Endodermal cell (in vitro differentiated cells): Measurements from ENCODE around the genes CD37, DKKL1 and RCN3.

- PRO-cap = no peak
Observed at GRCh38 chr19:49133321-49134210, 14.2 kb downstream of the PPFIA3 start.

- PRO-cap = unidirectional peak, plus-strand start at chr19:49148393; unidirectional peak, minus-strand start at chr19:49148610
Observed at GRCh38 chr19:49147975-49148700, 7.1 kb downstream of the HRC start.

DNA sequence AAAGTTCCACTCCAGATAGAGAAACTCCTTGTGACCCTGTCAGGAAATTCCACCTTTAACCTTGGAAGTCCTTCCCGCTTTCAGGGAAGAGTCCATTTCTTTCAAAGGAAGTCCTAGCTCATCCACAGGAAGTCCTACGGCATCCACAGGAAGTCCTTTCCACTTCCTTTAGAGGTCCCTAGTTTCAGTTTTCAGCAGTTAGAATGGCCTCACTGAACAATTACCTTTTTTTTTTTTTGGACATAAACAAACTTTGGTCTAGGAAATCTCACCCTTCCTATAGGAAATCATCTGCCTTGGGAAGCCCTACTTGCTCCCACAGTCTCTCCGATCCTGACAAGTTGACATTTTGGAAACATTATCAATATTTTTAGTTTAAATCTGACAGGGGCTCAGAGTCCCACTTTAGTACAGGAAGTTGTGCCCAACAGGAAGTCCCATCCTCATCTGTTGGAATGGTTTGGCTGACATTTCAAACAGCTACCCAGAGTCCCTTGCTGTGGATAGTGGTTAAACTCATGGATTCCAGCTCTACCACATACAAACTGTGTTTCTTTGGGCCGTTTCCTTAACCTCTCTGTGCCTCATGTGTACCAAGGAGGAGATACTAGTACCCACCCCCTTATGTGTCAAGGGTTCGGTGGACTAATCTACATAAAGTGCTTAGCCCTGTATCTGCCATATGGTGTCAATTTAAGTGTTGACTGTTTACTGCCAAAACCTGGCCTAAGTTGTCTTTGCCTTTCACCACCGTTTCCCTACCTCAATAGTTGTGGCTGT is 31.9 kb downstream of the TRPM4 start:
- PRO-cap = no peak

DNA sequence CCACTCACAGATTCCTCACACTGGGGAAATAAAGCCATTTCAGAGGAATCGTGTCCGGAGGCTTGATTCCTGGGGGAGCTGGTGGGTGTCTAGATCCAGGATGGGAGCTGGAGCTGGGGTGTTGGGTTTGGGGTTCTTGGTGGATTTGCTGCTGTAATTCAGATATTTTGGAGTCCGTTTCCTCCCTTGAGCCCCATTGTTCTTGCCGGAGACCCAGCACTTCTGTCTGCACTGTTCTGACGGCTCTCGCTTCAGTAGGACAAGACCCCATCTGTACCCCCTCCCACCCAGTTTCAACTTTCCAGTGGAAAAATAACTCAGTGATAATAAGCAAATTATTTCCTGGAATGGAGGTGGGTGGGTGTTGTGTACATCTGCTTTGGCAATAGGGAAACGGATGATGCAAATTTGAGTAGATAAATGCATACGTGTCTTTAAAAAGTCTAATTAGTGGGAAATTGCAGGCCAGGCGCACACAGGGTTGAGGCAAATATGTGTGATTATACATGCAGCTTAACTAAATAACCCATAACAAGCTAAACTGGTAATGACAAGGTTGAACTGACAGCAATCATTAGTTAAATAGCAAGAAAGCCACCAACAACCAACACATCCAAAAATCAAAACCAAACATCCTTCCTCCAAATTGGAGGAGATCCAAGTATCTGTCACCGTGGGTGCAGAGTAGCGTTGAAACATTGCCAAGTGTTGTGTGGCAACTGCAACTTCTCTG is 54.4 kb downstream of the TRPM4 start:
- PRO-cap = no peak

- PRO-cap = no peak
Observed at GRCh38 chr19:49334857-49336338, at the start of gene CD37. CD37 (plus strand) TSS chr19:49335406.

DNA sequence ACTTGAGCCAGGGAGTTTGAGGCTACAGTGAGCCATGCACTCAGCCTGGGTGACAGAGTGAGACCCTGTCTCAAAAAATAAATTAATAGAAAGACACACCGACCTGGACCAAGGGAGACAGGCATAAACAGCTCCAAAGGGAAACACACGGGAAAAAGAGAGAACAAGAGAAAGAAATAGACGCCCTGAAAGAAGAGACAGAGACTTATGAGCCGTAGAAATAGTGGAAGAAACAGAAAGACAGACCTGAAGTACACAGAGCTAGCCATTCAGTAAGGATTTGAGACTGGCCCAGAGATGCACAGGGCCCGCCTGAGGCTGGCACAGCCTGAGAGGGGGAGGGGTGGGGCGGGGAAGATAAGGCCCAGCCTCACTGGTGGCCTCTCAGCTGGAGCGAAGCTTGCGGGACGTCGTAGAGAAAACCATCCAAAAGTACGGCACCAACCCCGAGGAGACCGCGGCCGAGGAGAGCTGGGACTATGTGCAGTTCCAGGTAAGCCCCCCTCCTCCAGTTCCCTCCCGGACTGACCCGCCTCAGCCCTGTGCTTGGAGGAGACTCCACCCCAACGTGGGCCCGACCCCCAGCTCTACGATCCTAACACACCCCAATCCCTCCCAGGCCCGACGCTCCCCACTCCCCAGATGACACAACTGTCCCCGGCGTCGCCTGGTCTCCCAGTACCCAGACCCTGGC is 2.5 kb downstream of the CD37 start:
- PRO-cap = no peak

DNA sequence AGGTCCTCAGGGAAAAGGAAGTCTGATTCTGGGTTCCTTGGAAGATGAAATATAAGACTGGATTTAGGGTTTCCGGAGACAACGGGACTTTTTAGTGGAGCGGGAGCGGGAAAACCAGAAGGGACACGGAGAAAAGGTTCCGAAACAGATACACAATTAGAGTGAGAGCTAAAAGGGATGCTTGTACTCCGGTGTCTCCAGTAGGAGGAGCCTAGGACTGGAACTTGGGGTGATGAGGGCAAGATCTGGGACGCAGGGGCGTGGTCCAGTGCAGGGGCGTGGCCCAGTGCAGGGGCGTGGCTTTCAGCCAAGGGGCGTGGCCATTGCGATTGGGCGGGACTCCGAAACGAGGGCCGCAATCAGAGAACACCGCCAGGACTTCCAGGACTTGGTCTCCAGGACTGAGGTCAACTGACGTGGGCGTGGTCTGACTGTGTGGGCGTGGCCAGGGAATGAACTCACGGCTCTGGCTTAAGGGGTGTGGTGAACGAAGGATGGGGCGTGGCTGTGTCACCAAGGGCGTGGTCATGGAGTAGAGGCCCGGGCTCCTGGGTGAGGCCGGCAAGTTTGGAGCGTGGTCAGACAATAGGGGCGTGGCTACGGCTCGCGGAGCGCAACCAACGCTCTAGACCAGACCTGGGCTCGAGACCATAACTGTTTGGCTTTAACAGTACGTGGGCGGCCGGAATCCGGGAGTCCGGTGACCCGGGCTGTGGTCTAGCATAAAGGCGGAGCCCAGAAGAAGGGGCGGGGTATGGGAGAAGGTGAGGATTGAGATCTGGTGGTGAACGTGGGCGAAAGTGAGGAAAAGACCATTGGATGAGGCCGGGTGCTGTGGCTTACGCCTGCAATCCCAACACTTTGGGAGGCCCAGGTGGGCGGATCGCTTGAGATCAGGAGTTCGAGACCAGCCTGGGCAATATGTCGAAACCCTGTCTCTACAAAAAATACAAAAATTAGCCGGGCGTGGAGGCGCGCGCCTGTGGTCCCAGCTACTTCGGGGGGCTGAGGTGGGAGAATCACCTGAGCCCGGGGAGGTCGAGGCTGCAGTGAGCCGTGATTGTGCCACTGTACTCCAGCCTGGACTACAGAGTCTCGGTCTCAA is at the start of gene DKKL1:
DKKL1 (plus strand) TSS at position 633 of the 1,105 bp plus-strand sequence.
- PRO-cap = unidirectional peak, minus-strand start at position 158 of the sequence; unidirectional peak, minus-strand start at position 209 of the sequence; bidirectional peak, plus-strand start at position 653 of the sequence, minus-strand start at position 660 of the sequence

GRCh38 chr19:49415450-49416150 is 7.6 kb downstream of the PTH2 start:
- PRO-cap = no peak

DNA sequence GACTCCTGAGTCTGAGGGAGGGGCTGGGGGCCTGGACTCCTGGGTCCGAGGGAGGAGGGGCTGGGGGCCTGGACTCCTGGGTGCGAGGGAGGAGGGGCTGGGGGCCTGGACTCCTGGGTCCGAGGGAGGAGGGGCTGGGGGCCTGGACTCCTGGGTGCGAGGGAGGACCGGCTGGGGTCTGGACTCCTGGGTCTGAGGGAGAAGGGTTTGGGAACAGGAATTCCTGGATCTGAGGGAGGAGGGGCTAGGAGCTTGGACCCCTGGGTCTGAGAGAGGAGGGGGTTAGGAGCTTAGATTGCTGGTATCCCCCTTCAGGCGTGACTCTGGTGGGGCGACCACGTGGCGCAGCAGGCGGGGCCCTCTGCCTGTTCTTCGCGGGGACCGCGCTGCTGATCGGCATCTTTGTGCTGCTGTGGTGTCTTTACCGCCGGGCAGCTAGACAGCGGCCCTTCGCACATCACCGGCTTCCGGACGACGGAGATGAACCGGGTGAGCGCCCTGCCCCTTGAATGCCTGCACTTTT is 2.5 kb downstream of the GFY start:
- PRO-cap = no peak

DNA sequence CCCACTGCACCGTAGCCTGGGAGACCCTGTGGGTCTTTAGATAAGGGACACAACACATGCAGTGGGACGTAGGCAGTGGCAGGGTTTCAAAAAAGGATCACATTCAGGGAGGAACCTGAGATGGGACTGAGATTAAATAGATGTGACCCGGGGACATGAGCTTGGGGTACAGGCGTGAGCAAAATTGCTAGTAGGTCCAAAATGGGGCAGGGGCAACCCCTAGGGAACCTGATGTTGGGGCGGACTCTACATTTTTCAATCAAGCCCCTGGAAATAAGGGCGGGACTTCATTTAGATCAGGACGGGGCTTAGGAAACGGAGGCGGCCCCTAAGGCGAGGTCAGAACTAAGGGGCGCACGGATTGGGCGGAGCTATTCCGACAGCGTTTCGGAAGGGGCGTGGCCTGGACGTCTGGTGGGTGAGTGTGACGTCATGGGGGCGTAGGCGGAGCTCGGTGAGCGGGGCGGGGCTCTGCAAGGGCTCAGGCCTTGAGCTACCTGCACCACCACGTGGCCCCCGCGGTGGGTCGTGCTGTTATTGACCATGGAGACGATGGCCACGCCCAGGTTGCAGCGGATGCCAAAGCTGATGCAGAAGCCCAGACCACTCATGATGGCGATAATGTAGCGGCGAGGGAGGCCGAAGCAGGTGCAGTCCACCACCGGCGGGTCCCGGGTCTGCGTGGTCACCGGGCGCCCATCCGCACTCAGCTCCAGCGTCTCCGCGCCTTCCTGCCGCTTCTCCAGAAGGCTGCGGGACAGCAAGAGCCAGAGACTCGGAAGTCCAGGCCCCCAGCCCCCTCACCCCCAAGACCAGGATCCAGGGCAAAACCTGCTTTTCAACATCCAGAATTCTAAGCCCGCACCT is 5.0 kb downstream of the SLC17A7 start:
- PRO-cap = no peak

- PRO-cap = no peak
Observed at GRCh38 chr19:49455767-49456306, 2.8 kb downstream of the ALDH16A1 start.

GRCh38 chr19:49487812-49488743 is 670 bp downstream of the RPL13A start:
- PRO-cap = bidirectional peak, plus-strand start at chr19:49488248, minus-strand start at chr19:49488036

DNA sequence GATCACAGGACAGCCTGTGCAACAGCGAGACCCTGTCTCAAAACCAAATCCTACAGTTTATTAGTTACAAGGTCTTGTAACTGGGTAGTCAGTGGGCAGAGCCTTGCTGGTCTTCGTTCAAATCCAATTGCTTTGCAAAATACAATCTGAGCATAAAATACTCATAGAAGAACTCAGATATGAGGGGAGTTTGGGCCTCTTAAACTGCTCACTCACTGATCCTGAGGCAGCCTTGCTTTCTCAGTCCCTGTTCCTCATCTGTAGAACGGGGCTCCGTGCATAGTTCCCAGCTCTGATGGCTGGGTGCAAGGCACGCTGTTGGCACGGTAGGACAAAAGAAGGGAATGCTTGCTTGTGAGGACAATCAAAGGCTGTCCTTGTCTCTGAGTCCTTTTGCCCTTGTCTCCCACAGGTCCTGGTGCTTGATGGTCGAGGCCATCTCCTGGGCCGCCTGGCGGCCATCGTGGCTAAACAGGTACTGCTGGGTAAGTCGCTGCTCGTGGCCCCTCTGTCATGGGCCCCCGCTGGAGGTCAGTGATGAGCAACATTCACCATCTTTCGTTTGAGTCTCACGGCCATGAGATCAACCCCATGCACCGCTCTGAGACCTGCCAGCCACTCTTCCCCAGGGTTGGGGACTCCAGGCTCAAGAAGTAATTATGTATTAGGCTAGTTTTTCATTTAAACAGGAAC is 2.2 kb downstream of the RPL13A start:
- PRO-cap = bidirectional peak, plus-strand start at position 284 of the sequence, minus-strand start at position 260 of the sequence; bidirectional peak, plus-strand start at position 580 of the sequence, minus-strand start at position 346 of the sequence

- PRO-cap = no peak
Observed at GRCh38 chr19:49491729-49492400, 4.4 kb upstream of the RPS11 start.

DNA sequence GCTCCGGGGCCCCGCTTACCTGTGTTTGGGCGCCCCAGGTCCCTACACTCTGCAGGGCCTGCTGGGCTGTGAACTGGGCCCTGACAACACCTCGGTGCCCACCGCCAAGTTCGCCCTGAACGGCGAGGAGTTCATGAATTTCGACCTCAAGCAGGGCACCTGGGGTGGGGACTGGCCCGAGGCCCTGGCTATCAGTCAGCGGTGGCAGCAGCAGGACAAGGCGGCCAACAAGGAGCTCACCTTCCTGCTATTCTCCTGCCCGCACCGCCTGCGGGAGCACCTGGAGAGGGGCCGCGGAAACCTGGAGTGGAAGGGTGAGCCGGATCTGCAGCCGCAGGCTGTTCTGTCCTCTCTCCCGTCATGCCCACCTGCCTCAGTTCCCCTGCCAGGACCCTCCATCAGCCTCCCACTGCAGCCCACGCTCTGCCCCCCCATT is 1.7 kb downstream of the FCGRT start:
- PRO-cap = no peak

- PRO-cap = bidirectional peak, plus-strand start at chr19:49528003, minus-strand start at chr19:49527860
Observed at GRCh38 chr19:49527605-49528110, at the start of gene RCN3. RCN3 (plus strand) TSS chr19:49528003.

GRCh38 chr19:49559660-49560286 is 20.6 kb downstream of the NOSIP start:
- PRO-cap = no peak

DNA sequence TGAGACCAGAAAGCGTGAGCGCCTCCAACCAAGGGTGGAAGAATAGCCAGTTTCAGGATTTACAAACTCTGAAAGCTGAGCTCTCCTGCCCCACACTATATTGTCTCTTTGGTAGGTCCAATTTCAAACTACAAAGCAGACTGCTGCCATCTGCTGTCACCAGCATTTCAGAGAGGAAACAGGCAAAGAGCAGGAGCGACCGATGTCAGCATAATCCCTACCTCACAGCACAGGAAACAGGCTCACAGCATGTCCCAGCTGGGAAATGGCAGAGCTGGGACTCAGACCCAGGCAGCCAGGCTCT is 9.1 kb downstream of the NOSIP start:
- PRO-cap = no peak

DNA sequence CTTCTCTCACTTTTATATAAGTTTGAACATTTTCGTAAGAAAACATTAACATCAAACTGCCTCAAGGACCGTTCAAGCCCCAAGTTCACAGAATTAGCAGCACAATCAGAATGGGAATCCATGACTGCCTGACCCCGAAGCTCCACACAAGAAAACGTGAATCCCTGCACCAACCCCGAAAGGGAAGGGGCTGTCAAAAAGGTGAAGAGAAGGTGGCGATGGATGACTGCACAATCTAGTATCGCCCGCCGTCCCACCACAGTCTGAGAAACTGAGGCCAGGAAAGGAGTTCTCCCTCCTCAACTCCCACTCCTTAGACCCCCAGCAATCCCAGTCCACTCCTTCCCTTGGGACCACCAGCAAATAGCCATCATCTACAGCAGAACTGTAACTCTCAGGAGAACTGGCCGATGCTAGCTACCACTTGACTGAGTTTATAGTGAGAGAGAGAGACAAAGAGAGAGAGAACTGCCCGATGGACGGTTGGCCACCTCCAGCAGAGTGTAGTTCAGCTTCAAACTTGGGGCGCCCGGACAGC is 438 bp downstream of the NOSIP start:
- PRO-cap = bidirectional peak, plus-strand start at position 455 of the sequence, minus-strand start at position 156 of the sequence

GRCh38 chr19:49594444-49595188 is 3.6 kb downstream of the PRR12 start:
- PRO-cap = no peak